ENCODE results near the genes SNX19, NTM, SPATA19 and THYN1.

- PRO-cap = no peak
Measured at GRCh38 chr11:130331192-130331805, 16.6 kb upstream of the ZBTB44 start.

DNA sequence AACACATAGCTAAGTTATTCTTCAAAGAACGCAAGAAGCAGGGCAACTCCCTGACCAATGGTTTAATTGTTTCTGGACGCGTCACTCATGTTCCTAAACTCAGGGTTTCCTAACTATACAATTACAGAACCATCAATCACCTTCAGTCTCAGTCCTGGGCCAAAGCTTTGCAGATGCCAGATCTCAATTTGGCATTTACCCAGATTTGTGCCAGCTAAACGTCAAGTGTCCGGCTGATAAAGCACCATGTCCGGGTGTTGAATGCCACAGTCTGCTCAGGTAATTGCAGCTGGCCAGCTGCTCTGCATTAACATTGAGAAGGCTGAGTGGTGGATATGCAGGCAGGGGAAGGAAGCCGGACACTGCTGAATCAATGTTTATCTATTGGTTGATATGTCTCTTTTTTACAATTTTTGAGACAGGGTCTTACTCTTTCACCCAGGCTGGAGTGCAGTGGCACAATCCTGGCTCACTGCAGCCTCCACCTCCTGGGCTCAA, 38.0 kb downstream of the ADAMTS8 start:
- PRO-cap = no peak

DNA sequence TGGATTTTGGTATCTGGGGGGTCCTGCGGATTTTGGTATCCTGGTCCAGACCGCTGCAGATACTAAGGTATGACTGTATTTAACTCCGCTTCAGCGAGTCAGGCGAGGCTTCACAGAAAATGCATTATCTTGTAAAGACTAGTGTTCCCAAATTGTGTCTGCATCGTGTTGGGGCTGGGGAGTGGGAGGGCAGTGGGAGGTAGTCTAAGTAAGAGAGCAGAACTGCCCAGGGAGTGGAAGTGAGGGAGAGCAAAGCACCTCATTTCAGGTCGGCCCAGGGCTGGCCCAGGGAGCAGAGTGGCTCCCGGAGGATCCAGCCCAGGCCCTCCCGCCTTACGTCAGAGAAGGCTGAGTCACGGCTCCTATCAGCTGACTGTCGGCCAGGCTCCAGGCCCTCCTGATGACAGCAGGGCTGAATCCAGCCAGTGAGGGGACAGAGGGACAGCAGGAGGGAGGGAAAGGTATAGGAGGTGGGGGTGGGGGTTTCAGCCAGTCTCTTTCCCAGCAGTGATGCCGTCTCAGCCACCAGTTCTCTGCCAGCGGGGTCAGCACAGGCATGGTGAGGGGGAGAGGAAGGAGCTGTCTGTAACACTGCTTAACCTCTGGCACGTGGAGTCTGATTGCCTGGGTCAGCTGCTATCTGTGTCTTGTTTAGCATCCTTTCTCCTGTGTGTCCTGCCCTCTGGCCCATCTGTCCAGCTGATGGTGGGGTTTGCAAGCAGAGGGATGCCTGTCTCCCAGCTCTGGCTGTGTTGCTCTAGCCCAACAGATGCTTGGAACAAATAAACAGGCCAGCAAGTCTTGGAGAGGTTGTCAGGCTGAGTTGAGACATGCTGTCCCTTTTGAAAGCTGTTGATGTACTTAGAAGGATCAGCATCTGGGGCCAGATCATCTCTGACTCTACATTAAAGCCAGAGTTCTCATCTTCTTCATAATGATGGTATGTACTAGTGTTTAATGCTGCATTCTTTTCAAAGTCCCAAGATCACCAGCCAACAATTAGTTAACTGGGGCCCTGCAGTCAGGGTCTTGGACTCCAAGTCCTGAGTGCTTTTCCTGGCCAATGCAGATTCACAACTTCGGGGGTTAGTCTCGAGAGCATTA, 74.0 kb downstream of the ADAMTS15 start:
- PRO-cap = no peak

DNA sequence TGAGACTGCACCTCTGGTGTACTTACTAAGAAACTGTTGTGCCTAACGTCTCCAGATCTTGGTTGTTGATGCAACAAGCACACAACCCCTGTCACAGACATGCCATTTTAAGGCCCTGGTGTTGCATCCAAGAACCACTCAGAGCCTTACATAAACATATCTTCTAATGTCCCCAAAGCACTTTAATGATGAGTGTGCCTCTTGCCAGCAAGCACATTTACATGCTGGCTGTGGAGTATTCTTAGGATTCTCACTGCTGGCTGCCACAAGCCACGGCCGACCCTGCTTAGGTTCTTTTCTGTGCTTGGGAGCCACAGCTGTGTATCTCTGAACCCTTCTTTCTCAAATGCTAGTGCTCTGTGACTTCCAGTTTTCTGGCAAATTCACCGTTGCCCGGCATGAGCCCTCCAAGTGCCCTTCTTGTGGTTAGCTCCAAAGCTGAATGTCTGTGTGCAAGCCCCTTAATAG, 201.4 kb downstream of the ADAMTS15 start:
- PRO-cap = no peak

GRCh38 chr11:130672281-130672866, 223.9 kb downstream of the ADAMTS15 start:
- PRO-cap = no peak

DNA sequence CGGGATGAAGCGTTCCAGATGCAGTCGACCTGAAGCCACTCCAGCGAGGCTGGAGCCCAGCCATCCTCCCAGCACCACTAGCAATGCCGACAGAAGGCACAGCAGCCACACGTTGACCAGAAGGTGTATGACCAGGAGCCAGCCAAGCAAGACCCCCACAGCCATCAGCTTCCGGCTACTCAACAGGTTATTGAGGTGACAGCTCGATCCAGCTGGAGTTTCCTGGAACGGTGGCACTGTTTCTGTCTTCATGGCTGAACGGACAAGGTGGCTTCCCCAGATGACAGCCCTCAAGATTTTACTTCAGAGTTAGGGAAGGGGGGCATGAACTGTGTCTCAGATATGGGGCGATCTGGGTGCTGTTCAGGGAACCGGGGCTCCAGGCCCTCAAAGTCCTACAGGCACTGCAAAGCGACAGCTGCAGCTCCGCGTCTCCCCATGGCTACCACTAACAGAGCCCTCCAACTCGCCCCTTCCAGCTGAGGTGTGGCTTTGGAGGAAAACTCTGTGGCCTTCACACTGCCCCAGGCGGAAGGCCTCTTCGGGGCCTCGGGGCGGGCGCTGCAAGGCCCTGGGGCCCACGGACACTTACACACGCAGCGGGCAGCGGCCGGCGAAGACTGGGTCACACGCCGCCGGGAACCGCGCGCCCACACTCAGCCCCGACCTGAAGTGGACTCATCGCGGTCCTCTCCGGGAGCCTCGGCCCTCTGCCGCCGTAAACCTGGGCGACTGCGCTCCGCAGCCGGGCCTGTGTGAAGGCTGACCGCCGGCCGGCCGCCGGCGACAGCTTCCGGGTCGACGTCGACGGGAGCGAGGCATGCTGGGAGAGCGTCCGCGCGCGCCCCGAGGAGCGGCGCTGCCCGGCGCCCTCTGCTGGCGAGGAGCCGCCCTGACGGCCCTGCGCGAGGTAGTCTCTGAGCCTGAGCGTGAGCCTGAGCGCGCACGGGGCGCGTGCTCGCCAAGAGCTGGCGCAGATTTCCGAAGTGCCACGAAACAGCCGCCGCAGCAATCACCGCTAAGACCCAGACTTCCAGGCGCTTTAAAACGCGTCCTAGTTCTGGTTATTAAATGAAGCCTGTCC, at the start of gene SNX19:
Gene SNX19 (minus strand): TSS at position 792 of the 1,084 bp plus-strand sequence.
- PRO-cap = no peak

DNA sequence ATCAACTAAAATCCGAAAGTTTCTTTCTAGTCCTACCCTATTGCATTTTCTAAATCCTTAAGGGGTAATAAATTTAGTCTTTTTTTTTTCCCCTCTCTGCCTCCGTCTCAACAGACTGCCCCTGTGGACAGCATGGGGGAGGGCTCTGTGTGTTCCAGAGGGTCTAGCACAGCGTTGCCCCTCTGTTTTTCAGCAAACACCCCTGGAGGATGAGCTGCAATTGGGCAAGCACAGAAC, 79.9 kb upstream of the NTM start:
- PRO-cap = no peak

- PRO-cap = no peak
Measured at GRCh38 chr11:131370349-131371166, at the start of gene NTM. NTM (plus strand) TSS chr11:131370615.

DNA sequence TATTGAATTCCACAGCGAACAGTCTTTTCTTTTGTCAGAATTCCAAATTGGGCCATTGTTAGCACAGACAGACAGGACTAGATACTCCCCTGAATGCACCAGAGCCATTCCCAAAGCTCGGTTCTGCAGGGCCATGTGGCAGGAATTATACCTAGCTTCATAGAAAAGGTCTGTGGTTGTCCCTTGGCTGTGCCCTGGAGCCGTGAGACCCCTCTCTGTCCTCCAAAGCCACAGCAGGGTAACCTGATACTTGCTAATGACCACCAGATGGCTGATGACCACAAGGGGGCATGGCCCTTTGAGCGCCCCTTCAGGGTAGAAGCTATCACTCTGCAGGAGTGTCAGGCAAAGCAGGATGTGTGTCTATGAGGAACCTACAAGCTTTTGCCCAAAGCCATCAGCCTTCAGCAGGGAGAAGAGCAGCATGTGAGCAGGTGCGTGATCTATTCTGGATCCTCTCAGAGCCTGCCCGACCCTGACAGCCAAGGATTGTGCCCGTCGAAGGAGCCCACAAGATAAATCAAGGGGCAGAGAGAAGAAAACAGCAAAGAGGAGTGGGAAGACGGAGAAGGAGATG, 95.3 kb downstream of the NTM start:
- PRO-cap = no peak

DNA sequence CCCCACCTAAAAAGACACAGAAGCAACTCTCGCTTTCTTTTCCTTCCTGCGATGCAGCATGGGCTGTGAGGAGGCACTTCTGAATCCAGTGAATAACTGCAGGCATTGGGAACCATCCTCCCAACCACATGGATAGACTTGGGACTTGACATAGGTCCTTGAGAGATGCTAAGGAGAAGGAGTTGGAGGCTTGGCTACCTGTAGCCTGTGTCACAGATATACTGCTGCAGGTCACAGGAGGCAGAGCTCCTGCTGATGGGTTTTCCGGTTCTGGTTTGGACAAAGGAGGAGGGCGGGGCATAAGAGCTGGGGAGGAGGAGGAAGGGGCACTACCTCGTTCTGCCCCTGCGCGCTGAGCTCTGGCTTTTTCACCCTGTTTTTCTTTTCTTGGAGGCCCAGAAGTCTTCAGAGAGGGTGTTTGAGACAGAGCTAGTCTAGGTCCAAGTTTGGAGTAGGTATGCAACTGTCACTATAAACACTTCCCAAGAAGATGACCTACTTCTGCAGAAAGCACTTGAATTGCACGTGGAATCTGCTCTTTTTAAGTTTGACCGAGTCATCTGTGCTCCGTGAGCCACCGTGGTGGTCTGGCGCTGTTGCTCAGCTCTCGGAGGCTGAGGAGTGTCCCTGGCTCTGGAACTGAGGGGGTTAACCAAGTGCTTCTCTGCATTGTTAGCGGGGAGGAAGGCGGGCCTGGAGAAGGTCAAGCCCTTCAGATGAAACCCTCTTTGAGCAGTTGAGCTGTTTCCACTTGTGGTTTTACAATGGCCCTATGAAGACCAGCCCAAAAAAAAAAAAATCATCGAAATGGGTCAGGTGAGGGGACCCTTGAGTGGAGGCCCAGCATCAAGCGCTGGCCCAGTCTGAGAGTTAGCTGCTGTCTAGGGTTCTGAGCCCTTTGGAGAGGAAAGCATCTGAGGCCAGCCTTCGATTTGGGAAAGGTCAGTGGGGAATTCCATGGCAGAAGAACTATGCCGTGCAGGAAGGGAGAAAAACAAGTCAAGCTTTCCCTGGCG, 286.3 kb downstream of the NTM start:
- PRO-cap = no peak

DNA sequence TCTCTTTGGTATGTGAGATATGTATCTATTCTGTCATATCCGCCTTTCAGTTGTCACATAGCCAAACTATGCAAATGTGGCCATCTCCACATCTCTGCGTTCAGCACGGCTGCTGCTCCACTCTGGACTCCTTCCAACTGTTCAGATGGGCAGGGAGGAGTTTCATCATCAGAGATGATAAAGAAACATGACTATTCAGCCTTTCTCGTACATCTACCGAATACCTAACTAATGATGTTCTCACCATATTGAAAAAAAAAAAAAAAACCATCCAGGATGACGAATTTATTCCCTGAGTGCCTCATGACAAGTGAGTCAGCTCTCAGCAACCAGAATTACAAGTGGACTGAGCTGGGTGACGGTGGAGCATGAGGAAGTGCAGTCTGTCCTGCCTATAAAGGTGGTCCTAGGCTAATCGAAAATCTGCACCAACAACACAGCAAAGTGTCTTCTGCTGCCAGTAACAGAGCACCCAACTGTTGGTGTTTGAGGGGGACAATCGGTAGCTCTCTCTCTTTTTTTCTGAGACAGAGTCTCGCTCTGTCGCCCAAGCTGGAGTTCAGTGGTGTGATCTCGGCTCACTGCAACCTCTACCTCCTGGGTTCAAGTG, 899.5 kb downstream of the OPCML start:
- PRO-cap = no peak

DNA sequence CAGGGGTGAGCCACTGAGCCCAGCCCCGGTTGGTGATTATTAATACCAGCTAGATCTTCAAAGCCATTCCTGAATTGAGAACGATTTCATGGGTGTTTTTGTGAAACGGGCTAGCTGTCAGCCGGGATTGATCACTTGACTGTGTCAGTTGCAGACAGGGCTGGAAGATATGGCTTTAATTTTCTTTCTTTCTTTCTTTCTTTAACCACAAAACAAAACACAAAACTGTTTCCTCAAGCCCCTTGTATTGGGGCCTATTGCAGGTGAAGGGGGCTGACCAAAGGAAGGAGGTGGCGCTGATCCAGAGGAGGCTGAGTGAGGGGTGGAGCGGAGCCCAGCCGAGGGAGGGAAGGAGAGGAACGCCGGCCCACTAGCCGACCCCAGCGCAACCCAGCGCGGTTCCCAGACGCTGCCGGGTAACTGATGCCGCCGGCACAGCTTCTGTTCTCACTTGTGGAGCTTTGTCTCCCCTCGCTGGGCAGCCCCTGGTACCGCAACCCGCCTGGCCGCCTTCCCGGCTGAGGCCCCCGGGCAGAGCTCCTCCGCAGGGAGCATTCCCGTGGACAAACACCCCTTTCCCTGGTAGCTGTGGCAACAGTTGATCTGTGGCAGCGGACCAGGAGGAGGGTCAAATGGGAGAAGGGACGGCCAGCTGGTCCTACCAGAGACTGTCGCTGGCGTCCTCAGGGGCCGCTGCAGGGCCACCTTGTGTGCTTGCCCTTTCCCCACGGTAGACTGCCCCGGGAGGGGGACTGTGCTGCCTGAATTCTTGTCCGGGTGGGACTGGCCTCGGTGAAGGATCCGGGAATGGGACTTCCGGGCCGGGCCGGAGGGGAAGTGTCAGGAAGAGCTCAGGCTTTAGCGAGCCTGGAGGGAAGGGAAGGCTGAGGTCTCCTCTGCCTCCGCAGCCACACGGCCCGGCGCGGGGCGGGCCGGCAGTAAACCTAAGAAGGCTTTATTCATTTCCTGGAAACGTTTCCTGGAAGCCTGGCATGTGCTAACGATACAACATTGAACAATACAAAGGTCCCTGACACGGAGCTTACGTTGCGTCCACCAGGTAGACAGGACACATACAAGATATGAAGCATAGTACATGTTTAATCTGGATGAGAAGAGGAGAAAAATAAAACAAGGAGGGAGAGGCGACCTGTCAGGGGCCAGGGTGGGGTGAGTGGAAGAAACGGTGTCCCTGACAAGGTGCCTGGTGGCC, 468.1 kb downstream of the OPCML start:
- PRO-cap = no peak

GRCh38 chr11:133162590-133162976, 369.7 kb downstream of the OPCML start:
- PRO-cap = no peak

GRCh38 chr11:133845234-133845852, at the start of gene SPATA19:
SPATA19 (minus strand) TSS chr11:133845513.
- PRO-cap = no peak

- PRO-cap = no peak
Measured at GRCh38 chr11:134102402-134103119, 33.7 kb downstream of the JAM3 start.

GRCh38 chr11:134119997-134120810, 51.3 kb downstream of the JAM3 start:
- PRO-cap = no peak

GRCh38 chr11:134142551-134142925, 73.7 kb downstream of the JAM3 start:
- PRO-cap = no peak

- PRO-cap = no peak
Measured at GRCh38 chr11:134243150-134243424, 10.1 kb downstream of the THYN1 start.

GRCh38 chr11:134252567-134253691, at the start of gene THYN1:
THYN1 (minus strand) TSS chr11:134253352.
- PRO-cap = bidirectional peak, plus-strand start at chr11:134253568, minus-strand start at chr11:134253320

DNA sequence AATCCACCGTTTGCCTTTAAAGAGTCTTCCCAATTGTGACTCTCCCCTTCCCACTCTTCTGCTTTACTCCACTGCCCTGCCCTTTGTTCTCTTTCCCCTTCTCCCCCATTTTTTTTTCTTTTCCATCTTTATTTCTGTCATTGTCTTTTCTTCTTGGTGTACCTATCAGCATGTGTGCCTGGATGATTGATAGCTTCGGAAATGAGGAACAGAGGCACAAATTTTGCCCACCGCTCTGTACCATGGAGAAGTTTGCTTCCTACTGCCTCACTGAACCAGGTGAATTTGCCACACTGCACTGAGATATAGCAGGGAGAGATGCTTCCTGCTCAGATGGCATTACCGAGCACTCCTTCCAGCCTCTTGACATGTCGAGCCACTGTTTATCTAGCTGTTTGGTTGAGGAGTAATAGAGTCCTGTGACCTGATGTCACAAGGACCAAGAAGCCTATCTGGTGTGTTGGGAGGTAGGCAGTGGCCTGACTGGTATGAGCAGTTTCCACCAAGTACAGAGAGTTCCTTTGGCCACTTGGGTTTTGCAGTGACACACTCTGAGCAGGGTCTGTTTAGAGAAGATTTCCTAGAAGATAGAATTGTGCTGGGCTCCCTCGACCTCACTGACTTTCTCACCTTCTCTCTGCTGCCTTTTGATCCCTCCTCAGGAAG, 5.1 kb downstream of the ACAD8 start:
- PRO-cap = no peak

All from SEM (cell line).